Colon Carcinoma Metastatic in the Brain (tissue), 2 donors: Measurements from ENCODE around the genes PMF1 and MEF2D.

GRCh38 chr1:156152179-156153106 is 942 bp upstream of the SEMA4A start:
- PRO-cap, 2 experiments: no peak in any of the 2 experiments

- PRO-cap, 2 experiments: no peak in any of the 2 experiments
Measured at GRCh38 chr1:156199284-156199888, 5.5 kb downstream of the SLC25A44 start.

DNA sequence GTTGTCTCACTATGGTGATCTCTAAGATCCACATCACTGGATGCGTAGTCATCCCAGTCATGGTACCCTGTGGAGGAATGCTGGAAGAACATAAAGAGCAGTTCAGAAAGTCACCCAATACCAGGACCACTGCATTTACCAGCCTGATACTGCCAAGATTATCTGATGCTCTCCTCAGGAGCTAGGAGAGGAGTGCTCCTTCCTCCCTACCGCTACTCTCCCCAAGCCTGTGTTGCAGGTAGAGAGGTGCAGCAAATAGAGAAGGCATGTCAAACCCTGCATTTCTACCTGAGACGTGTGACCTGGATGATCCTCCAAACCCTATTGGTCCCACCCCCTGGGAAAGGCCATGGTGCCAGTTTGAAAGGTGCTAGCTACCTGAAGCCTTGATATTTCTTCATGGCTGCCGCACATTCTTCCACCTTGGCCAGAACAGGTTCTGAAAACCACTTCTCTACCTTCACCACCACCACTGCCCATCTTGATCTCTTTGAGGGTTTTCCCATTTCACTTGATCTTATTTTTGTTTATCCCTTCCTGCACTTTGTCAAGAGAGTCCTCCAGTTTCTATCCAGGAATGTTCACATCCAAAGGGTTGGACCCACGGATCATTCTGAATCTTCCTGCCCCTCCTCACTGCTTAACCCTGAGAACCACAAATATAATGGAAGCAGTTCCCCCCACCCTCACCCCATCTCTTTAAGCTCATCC is 1.1 kb upstream of the PMF1 start:
- PRO-cap, 2 experiments: no peak in any of the 2 experiments

DNA sequence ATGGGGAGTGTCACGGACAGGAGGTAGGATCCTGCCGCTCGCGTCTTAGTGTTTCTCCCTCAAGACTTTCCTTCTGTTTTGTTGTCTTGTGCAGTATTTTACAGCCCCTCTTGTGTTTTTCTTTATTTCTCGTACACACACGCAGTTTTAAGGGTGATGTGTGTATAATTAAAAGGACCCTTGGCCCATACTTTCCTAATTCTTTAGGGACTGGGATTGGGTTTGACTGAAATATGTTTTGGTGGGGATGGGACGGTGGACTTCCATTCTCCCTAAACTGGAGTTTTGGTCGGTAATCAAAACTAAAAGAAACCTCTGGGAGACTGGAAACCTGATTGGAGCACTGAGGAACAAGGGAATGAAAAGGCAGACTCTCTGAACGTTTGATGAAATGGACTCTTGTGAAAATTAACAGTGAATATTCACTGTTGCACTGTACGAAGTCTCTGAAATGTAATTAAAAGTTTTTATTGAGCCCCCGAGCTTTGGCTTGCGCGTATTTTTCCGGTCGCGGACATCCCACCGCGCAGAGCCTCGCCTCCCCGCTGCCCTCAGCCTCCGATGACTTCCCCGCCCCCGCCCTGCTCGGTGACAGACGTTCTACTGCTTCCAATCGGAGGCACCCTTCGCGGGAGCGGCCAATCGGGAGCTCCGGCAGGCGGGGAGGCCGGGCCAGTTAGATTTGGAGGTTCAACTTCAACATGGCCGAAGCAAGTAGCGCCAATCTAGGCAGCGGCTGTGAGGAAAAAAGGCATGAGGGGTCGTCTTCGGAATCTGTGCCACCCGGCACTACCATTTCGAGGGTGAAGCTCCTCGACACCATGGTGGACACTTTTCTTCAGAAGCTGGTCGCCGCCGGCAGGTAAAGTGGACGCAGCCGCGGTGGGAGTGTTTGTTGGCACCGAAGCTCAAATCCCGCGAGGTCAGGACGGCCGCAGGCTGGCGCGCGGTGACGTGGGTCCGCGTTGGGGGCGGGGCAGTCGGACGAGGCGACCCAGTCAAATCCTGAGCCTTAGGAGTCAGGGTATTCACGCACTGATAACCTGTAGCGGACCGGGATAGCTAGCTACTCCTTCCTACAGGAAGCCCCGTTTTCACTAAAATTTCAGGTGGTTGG is at the start of gene PMF1:
Gene PMF1 (plus strand): TSS at position 693 of the 1,117 bp plus-strand sequence.
- PRO-cap, 2 experiments: peak in 2 of 2 experiments; most common plus-strand start position 702 of the sequence (in 2); most common minus-strand start position 910 of the sequence (in 2)

GRCh38 chr1:156239469-156240136 is 2.4 kb upstream of the BGLAP start:
- PRO-cap, 2 experiments: no peak in any of the 2 experiments

- PRO-cap, 2 experiments: peak in 2 of 2 experiments; most common minus-strand start chr1:156500740 (in 2)
Measured at GRCh38 chr1:156500228-156500855, at the start of gene MEF2D. Gene MEF2D, minus strand, starts transcription at chr1:156500775.

- PRO-cap, 2 experiments: no peak in any of the 2 experiments
Measured at GRCh38 chr1:156539852-156540433, 32.4 kb downstream of the IQGAP3 start.

- PRO-cap, 2 experiments: no peak in any of the 2 experiments
Measured at GRCh38 chr1:156593766-156594419, 2.3 kb downstream of the NAXE start.

GRCh38 chr1:156596136-156597396 is 5.0 kb downstream of the NAXE start:
- PRO-cap, 2 experiments: no peak in any of the 2 experiments

DNA sequence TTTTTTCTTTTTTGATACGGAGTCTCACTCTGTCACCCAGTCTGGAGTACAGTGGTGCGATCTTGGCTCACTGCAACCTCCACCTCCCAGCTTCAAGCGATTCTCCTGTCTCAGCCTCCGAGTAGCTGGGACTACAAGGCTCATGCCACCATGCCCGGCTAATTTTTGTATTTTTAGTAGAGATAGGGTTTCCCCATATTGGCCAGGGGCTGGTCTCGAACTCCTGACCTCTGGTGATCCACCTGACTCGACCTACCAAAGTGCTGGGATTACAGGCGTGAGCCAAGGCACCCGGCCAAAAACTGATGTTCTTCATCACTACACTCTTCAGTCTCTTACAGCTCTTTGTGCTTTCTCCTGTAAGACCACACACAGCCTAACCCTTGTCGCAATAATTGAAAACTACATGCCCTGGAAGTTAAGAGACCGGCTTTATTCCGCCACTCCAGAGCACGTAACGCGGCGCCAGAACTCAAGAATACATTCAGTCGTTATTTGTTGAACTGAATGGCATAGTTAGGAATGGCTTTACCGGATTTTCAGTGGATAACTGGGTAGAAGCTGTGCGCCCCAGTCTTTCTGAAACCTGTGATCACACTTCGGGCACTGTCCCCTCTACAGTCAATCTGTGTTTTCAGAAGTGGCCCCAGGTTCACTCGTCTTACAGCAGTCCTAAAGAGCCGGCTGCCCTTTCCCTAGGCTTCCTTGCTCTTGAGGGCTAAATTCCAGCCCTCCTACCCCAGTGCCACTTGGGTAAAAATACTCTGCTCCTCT is 9.2 kb downstream of the NAXE start:
- PRO-cap, 2 experiments: no peak in any of the 2 experiments

DNA sequence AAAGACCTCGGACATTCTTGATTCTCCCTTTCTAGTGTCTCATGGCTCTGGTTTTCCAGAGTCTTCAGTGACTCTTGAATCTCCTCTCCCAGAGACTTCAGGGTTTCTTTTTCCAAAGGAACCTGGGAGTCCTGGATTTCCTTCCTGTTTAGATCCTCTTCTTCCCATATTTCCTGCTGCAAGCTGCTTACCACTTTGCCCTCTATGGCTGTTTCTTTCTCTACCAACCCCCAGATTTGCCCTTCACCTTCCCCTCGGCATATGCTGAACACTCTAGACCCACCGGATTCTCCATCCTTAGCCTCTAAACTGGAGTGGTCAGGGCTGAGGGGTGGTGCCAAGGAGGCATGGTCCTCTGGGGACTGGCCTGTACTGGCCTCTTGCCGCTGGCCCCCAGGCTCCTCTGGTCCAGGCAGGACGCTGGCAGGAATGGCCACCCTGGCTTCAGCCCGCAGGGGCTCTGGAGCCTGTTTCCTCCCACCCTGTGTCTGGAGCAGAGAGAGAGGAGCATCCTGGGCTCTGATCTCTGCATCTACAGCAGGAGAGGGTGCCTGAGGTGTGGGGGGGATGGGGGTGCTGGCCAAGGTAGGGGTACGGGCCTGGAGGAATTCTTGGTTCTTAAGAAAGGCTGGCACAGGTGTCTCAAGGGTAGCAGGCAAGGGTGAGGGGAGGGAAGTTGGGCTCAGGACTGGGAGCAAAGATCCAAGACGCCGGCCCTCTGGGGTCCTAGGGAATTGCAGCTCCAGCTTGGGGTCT is 4.6 kb downstream of the NES start:
- PRO-cap, 2 experiments: no peak in any of the 2 experiments

DNA sequence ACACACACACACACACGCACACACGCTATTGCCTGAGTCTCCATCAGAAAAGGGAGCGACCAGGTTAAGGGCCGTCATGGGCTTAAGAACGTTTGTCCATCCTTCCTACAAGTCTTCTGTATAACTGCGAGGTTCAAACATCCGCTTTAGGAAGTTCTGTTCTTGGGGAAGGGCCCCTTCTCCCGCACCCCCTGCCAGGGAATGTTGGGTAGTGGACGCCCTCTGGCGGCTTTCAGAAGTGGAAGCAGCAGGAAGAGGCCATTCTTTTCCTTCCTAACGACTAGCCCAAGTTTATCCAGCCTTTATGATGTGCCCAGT is 748 bp upstream of the NES start:
- PRO-cap, 2 experiments: no peak in any of the 2 experiments

- PRO-cap, 2 experiments: no peak in any of the 2 experiments
Measured at GRCh38 chr1:156692708-156693861, 12.3 kb downstream of the CRABP2 start.

- PRO-cap, 2 experiments: peak in 1 of 2 experiments; most common plus-strand start chr1:156741439 (in 1)
Measured at GRCh38 chr1:156741237-156741718, 390 bp upstream of the MRPL24 start.

- PRO-cap, 2 experiments: no peak in any of the 2 experiments
Measured at GRCh38 chr1:156755258-156755534, 3.7 kb upstream of the HDGF start.

DNA sequence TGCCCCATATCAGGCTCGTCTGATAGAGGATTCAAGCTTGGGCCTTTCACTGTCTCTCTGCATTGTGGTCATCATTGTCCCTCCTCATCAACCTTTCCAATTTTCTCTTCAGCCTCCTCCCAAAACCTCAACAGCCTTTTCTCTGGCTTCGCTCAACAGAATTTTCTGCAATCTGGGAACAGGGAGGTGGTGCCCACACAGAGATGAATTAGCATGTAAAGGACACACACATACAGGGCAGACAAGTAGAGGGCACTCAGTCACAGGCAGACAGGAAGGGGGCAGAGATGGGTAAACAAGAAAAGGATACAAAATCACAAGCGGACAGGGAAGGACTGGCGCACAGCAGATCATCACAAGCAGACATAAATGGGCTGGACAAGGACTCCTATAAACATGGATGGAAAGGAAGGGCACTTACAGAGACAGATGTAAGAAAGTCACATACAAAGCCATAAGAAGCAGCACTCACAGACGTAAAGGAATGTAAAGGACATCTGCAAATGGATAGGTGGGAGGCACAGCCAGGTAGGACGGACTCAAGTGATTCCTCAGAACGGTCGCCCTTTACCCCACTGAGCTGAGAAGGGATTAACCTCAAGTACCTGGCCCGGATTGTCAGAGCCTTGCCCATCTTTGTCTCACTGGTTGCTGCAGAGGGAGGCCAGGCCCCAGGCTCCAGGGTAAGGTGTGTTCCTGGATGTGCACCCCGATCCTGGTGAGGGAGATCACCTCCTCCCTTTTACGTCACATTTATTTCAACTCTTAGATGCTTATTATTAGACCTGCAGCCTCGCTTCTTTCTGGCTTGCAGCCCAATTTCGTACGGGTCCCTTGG is 931 bp upstream of the PRCC start:
- PRO-cap, 2 experiments: peak in 2 of 2 experiments; most common plus-strand start position 319 of the sequence (in 1); most common minus-strand start position 367 of the sequence (in 1)

GRCh38 chr1:156767720-156768386 is 518 bp downstream of the PRCC start:
- PRO-cap, 2 experiments: no peak in any of the 2 experiments

DNA sequence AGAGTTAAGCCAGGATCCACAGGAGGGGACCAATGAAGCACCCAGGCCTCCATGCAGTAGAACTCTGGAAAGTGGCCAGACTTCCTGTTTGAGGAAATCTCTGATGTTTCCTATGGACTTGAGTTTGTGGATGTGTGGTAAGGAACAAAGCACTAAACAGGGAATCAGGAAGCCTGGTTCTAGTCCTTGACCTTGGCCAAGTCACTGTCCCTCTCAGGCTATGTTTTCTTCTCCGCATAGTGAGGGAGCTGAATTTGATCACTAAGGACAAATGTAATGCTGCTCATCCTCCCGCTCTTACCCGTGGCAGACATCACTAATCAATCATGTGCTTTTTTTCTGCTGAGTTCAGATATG is 10.1 kb downstream of the SH2D2A start:
- PRO-cap, 2 experiments: no peak in any of the 2 experiments

DNA sequence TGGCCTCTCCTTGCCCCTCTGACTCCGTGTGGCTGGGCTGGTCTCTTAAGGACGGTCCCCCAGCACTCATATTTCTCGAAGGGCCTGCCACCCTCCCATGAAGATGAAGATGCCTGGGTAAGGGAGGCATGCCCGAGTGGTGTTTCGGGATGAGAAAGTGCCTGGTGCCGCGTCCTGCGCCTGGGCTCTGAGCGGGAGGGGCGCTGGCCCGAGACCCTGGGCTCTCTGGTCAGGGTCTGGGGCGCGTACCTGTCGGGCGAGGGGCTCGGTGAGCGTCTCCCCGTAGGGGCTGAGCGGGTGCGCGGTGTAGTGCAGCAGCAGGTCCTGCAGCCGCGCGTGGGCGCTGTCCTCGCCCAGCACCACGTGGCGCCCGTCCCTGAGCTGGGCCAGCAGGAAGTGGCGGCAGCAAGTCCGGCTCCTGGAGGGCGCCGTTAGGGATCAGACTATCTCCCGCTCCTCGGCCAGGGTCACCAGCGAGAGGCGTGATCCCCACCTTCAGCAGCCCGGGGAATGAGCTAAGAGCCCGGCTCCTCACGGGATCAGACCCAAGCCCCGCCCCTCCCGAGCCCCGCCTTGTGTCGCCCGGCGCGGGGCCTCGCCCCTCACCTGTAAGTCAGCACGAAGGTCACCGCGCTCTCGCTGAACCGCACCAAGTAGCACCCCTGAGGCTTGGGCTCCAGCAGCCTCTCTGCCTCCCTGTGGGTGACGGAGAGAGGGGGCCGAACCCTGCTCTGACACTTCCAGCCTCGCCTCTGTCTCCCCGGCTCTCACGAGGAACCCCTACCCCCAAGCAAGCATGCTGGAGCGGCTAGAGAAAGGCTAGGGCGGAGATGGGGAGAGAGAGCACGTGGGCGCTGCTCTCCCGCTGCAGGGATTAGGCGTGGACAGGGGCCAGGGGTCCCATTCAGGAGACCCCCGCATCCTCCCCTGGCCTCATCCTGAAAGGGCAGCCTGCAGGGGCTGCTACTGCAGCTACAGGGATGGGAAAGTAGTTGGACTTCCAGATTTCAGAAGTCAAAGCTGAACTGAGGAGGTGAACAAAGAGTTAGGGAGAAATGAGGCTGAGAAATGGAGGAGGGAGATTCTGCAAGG is 2.7 kb downstream of the SH2D2A start:
- PRO-cap, 2 experiments: peak in 2 of 2 experiments; most common plus-strand start position 408 of the sequence (in 2); most common minus-strand start position 505 of the sequence (in 2)

- PRO-cap, 2 experiments: no peak in any of the 2 experiments
Measured at GRCh38 chr1:156836109-156836561, 19.5 kb upstream of the SH2D2A start.